Endodermal cell (in vitro differentiated cells): ENCODE results near the gene RSAD1.

DNA sequence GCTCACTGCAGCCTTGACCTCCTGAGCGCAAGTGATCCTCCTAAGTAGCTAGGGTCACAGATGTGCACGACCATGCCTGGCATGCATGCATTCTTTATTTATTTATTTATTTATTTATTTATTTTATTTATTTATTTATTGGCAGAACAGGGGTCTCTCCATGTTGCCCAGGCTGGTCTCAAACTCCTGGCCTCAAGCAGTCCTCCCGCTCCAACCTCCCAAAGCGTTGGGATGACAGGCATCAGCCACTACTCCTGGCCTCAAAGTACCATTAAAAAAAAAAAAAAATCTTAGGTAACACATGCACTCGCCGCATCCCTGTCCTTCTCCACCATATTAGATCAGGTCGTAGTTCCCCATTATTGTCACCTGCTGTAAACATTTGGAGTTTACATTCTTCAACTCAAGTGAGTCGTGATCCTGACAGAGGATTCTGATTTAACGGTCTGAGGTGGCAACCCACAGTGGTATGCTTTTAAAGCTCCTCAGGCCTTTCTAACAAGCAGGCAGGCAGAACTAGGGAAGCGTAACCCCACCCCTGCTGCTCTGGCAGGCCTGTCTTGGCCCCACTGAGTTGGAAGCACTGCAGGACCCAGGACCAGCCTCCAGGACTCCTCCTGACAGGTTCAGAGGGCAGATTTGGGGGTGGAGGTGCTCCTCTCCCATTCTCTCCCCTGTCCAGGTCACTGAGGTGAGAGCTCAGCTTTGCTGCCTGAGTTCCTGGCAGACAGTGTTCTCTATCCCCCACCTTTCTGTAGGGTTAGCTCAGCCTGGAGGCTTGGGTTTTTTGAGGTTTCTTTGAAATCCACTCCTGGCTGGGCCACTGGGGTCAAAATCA lies 9.9 kb downstream of the MRPL27 start:
- PRO-cap, result no peak

- PRO-cap, result no peak
Observed at GRCh38 chr17:50423697-50424384, 2.2 kb upstream of the ACSF2 start.

- PRO-cap, result no peak
Observed at GRCh38 chr17:50456757-50457370, 11.8 kb downstream of the CHAD start.

DNA sequence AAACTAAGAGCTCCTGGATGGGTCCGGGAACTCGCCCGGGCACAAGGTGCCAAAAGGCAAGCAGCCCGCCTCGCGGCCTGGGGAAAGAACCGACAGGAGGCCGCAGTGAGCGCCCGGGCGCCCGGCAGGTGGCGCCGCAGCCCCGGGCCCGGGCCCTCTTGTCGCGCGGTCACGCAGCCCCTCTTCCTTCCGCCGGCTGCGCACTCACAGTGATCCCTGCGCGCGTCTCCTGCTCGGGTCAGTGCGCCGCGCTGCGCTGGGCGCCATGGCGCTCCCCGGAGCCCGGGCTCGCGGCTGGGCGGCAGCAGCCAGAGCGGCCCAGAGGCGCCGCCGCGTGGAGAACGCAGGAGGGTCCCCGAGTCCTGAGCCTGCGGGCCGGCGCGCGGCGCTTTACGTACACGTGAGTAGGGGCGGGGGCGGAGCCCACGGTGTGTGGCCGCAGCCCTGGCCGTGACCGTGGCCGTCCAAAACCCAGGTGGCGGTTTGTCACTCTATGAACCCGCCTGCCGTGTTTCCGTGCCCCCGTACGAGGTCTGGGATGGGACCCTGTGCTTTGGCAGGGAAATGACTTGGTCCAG lies at the start of gene RSAD1:
RSAD1 (plus strand) TSS at position 241 of the 578 bp plus-strand sequence.
- PRO-cap, result bidirectional peak, plus-strand start at position 241 of the sequence, minus-strand start at position 211 of the sequence

- PRO-cap, result no peak
Observed at GRCh38 chr17:50521813-50522304, 10.7 kb upstream of the EPN3 start.

DNA sequence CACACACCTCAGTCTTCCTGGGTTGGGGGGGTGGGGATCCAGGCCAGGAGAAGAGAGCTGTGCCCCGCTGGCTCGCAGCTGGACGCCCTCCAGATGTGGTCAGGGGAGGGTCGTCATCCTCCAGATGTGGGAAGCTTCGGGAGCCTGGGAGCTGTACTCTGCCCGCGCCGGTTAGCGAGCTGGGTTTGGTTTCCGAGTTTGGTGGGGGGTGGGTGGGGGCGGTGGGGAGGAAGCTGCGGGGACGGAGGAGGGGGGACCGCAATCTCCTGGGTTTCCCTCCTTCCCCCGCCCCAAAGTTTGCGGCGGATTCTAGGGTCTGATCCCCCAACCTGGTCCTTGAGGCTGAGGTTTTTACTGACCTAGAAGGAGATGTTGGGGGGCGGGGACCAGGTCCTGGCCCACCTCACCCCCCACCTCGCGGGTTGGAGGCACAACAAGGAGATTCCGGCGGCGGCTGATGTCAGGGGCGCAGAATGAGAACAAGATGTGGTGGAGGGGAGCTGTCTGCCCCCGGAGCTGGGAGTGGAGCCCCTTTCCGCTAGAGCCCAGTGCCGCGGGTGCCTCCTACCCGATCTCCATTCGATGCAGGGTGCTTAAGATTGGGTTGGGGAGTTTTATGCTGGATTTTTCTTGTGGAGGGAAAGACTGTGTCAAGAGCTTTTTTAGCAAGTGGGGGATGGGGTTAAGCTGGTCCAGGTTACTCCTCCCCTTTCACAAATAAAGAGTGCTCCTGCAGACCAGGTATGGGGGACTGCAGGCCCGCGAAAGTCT lies 1.6 kb downstream of the CACNA1G start:
- PRO-cap, result no peak

- PRO-cap, result no peak
Observed at GRCh38 chr17:50656757-50657372, 22.2 kb downstream of the ABCC3 start.

DNA sequence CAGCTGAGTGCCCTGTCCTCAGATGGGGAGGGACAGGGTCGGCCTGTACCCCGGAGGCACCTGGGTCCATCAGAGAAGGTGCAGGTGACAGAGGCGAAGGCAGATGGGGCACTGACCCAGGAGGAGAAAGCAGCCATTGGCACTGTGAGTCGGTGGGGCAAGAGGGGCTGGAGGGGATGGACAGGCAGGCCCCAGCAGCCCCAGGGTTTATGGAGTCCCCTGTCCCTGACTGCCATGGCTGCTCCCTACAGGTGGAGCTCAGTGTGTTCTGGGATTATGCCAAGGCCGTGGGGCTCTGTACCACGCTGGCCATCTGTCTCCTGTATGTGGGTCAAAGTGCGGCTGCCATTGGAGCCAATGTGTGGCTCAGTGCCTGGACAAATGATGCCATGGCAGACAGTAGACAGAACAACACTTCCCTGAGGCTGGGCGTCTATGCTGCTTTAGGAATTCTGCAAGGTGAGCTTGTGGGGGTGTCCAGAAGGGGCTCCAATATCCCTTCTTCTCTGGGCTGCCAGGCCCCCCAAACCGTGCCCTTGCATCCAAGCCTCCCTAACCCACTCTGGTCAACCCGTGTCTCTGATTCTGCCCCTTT lies 32.0 kb downstream of the ANKRD40 start:
- PRO-cap, result no peak

DNA sequence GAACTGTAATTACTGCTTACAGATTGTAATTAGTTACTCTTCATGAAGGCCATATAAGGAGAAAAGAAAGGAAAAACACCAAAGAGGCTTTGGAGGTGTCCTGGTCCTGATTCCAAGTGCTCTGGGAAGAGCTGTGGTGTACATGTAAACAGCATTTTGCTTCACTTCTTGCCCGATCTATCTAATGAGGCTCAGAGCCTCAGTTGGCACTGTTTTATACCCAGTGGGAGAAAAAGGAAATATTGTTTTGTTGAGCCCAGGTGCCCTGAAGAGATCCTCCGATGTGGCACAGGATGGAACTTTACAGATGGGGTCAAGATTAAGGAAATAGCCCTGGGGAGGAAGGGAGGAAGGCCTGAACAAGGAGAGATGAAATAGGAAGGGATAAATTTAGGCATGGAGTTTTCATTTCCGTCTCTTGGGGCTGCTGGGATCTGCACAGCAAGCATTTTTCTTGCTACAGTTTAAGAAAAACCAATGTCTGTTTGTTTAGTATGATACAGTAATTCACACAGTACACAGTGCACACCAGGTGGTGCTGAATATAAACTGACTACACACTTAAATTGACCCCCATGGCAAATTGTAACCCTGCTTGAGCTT lies 845 bp upstream of the ANKRD40 start:
- PRO-cap, result no peak

DNA sequence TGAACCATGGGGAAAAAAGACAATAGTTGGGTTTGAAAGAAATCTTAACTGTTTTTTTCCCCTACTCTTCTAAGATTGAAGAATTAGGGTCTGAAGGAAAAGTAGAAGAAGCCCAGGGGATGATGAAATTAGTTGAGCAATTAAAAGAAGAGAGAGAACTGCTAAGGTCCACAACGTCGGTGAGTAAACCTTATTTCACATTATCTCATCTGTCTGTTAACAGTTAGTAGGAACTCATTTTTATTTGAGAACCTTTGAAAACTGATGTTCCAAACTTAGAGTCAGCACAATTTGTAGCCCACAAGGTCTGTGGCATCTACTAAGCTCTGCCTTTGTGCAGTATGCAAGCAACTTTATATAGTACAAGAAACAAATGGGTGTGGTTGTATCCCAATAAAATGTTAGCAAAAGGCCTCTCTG lies 23.7 kb downstream of the ANKRD40CL start:
- PRO-cap, result no peak

DNA sequence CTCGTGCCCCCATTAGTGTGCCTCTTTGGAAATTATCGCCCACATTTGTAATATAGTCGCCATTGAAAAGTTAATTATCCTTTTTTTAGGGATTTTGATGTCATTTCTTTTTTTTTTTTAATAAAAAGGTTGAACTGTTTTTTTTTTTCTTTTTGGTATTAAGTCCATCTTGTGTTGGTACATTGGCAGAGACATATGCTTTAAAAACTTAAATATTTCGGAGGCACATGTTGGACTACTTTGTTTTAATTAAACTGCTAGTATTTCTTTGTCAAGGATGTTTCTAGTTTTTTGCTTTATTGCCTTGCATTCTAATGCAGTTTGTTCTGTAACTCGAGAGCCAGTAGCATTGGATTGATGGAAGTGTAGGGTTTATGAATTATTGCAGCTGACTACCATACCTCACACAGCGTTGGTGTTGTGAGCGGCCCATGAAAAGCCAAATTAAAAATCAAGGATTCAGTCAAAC lies 16.4 kb downstream of the ANKRD40CL start:
- PRO-cap, result no peak

DNA sequence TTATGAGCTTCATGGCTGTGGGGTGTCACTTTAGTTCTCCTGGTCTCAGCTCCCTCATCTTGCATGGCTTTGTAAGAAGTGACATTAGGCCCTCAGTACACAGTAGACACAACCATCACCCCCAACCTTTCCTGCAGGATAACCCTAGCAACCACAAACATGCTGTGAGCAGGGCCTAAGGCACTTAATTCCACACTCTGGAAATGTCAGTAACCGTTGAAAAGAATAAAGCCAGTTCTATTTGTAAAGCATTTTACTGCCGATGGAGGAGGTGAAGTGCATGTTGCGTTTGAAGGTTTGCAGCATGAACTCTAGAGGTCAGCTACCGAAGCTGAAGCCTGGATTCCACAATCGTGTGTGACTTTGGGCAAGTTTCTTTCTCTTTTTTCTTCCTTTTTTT lies 25.9 kb upstream of the TOB1 start:
- PRO-cap, result no peak

- PRO-cap, result unidirectional peak, plus-strand start at chr17:50909146; bidirectional peak, plus-strand start at chr17:50909538, minus-strand start at chr17:50909358
Observed at GRCh38 chr17:50908841-50909748, 42.9 kb upstream of the TOB1 start.

- PRO-cap, result no peak
Observed at GRCh38 chr17:50917870-50918486, 51.8 kb upstream of the TOB1 start.

DNA sequence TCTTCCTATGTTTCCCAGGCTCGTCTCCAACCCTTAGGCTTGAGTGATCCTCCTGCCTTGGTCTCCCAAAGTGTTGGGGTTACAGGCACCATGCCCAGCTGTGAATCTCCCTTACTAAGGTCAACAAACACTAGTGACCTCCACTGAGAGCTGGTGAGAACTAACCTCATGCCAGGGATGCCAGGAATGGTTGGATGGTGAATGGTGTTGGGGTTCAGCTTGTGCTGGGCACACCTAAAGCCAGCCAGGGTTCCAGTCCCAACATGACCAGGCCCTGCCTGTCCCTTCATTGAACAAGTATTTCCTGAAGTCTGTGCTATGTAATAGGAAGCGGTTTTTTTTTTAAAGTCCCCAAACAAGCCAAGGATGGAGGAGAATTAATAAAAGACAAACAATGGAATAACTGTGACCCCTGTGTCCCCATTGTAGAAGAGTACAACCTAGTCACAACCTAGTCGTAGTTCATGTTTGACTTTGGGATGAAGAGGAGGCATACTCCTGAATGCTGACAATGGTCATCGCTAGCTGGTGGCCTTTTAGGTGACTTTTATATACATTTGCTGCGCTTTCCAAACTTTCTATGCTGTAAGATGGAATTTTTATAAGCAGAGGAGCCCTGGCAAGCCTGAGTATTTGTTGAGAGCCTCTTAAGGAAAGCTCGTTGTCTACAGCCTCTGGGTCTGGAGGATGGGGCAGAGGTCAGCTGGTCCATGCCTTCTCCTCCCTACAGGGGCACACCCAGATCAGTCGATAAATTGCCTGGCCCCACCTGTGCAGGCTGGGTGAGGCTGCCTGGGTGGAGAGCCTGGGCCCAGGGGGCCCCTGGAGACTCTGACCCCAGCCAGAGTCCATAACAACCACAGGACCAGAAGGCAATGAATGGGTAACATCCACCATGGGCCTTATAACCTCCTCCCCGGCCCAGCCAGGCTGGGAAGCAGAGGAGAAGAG lies 56.2 kb upstream of the TOB1 start:
- PRO-cap, result no peak

DNA sequence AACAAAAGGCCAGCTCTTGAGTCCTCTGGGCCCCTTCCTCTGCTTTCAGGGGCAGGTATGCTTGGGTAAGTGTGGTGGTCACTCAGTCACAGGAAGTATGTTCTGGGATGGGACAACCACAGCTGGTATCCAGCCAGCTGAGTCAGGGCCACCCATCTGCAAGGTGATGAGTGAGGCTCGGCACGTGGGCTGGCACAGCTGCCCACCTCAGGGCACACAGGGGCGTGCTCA lies 85.7 kb upstream of the TOB1 start:
- PRO-cap, result no peak

GRCh38 chr17:50996347-50996870 lies 124.3 kb downstream of the SPAG9 start:
- PRO-cap, result no peak

DNA sequence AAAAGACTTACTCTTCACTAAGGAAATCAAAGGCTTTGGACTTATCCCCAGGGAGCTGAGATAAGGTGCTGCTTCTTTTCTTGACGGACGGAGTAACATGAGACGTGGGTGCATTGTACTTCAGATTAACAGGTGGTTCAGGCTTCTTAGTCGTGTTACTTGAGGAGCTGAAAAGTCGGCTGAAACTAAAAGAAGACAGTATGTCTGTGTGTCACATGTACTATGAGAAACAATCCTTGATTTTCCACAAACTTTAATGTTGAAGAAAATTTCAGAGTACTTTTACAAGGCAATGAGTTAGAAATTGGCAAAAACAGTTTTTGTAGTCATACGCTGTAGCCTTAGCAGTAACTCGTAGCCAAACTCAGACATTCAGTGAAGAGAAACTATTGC lies 122.2 kb downstream of the SPAG9 start:
- PRO-cap, result no peak

- PRO-cap, result no peak
Observed at GRCh38 chr17:51036043-51036727, 84.5 kb downstream of the SPAG9 start.

DNA sequence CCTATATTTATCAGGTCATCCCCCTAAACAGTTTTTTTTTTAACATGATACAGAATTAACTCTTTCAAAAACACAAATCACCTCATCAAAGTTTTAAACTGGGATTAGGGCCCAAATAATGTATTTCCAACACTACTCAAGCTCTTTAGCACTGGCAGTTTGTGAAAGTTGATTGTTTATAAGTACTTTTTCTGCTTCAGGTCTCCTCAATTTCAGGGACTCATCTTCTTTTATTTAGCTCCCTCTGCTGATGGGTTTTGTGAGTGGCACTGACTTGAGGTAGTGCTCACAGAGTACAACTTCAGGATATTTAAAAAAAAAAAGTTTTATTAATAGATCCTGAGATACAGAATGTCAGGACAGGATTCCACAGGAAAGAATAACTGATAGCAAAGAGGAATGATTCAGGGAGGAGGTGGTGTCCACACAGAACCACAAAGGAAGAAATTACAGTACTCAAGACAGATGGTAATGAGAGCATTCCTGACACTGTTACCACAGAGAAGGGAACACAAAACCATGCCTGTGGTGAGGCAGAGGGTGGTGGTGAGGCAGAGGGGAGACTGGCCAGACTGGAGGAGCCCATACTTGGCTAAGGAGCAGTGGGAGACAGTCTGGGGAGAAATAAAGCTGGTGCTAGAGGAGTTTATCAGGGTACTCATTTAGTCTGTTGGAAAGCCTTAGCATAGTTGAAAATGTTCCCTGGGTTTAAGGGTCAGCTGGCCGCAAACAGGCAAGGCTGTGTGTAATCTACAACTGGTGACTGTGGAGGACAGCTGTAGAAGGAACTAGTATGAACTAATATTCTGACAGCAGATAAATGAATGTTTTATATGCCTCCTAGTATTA lies 63.7 kb downstream of the SPAG9 start:
- PRO-cap, result unidirectional peak, plus-strand start at position 536 of the sequence